OVCAR3 (cell line): ENCODE measurements around the gene SPATA18.

GRCh38 chr4:47843595-47844277 lies 5.9 kb upstream of the CORIN start:
- RRBS = no CpG with 5 or more reads among the region's 6 CpGs

DNA sequence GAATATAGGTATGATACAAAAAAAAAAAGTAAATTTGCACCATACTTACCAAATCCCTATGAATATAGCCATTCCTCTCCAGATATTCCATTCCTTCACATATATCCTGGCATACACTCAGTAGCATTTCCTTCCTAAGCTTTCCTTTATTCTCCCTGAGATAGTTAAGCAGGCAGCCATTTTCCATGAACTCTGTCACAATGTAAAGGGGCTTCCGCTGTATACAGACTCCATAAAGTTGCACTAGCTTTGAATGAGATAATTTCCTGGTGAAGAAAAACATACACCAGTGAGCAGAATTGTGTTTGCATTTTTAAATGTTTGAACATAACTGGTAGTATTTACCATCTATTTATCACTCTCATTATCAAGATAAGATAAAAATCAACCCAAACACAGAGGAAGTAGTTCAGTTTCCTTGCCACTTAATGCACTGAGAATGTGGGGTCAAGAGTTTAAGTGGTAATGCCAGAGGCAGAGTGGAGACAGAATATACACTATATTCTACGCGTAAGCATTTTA lies 54.1 kb downstream of the TXK start:
- RRBS = no CpG with 5 or more reads among the region's 3 CpGs

DNA sequence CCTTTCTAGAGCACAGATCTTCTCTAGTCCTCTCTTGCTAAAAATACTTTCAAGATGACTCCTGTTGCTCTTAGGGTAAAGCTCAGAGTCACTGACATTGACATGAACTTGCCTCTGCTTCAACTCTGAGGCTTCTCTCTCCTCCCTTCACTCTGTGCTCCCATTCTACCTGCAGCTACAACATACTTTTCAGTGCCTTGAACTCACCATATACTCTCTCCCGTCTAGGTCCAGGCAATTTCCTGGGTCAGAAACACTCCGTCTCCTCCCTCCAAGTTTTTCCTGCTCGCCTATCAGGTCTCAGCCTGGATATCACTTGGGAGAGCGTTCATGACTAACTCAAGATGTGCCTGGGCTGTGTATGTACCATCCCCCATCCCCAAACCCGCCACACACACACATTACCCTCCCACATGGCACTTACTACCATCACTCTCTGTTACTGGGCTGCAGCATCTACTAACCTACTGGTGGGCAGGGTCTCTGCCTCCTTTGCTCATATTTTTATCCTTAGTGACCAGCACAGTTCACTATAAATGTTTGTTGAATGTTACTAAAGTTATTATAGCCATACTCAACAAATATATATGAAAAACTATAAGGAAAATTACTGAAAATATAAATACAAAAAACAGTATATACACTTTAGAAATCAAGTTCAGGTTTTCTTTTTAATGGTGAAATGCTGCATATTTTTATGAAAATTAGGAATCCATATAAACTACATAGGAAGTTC lies 16.2 kb upstream of the TXK start:
- RRBS = no CpG with 5 or more reads among the region's 5 CpGs

DNA sequence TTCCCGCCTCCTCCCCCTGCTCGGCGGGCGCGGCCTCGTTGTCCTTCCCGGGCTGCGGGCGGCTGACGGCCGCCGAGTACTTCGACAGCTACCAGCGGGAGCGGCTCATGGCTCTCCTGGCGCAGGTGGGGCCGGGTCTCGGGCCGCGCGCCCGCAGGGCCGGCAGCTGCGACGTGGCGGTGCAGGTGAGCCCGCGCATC lies 282 bp downstream of the ZAR1 start:
- RRBS = 11% methylated on average over 21 of the region's 28 CpGs

DNA sequence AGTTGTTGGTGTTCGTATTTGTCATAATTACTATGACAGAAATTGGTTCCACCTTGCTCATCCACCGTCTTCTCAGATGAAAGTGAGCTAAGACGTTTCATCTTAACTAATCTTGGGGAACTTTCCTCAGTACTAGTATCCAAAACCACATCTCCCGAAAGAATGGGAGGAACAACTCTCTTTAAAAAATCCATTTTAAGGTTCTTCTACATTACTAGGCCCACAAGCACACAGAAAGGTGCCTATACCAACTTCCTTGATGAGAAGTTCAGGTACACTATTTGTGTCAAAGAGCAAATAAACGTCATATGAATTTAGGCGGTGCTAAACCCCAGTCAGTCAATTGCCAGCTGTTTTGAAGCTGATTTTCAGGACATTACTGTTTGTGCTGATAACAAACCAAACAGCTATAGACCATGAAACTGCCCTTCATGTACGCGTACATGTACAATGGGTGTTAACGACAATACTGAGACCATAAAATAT lies 99.1 kb downstream of the FRYL start:
- RRBS = no CpG with 5 or more reads among the region's 9 CpGs

DNA sequence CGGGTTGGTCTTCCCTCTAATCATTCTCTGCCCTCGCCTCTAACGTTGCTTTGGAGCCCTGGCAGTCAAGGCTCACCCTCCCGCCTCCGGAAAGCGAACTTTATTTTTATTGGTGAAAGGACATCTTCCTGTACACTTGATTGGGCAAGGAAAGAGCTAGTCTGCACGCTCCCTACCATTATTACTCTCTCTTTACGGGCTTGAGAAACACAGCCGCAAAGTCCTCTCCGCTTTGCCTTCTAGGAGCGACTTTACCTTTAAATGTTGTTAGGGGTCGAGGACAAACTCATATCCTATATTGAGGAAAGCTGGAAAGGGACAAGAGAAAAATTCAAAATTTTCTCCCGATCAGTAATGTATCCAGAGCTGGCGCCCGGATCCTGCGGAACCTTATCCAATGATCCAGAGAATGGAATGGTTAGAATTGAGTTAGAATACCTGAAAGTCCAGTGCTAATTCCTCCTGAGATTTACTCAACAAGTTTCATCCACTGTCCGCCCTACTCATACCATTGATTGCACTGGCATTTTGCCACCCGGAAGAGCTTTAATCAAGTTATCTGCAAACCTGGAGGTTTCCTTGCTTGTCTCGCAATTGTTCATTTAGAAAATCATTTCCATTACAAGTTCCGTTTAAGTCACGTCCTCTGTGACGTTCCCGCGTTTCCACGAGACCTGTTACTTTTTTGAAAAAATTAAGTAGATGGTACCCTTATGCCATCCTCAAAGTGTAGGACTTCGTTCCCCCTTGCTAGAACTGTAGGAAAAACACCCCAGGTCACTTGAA lies 554 bp upstream of the FRYL start:
- RRBS = 12% methylated on average over 4 of the region's 26 CpGs

DNA sequence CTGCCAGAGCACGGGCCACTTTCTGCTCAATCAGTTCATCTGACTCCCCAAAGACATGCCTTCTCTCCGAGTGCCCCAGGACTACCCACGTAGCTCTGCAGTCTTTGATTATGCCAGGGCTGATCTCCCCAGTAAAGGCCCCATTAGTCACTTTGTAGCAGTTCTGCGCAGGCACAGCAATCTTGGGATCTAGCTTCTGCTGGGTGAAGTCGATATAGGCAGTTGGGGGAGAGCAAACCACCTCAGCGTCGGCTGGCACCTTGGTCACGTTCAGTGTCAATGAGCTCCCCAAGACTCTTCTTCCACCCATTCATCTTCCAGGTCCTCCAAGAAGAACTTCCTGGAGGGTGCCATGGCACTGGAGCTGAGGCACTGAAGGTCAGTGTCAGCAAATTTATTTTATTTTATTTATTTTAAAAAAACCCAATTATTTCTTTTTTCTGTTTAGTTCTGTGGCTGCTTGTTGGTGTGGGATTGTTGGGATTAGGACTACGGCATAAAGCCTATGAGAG lies 30.8 kb downstream of the CWH43 start:
- RRBS = no CpG with 5 or more reads among the region's 9 CpGs

GRCh38 chr4:51842108-51842390 lies 904 bp upstream of the DCUN1D4 start:
- RRBS = no CpG with 5 or more reads among the region's 14 CpGs

DNA sequence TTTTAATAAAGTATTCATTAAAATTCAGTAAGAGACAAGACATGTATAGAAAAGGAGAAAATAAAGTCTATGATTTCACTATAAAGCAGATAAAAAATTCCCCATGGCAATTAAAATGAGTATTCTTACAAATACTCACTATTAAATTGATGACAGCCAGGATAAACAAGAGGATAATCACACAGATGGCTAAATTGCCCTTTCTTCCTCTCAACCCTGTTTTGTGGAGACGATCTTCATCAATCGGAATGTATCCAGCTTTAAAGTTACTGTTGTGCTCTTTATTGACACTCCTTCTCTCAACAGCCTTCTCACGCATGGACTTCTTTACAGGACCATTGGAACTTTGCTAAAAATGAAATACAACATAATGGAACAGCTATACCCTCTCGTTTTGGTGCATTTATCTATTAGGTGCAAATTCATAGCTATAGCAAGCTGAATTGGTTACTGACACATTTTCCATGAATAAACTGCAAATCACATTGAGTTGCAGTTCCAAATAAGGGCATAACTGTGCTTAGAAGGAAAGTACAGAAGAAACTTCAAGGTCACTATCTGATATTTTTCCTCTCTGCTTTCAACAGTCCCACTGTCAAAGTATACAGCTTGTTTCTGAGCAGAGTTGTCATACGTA lies 4.7 kb downstream of the SGCB start:
- RRBS = no CpG with 5 or more reads among the region's 5 CpGs

DNA sequence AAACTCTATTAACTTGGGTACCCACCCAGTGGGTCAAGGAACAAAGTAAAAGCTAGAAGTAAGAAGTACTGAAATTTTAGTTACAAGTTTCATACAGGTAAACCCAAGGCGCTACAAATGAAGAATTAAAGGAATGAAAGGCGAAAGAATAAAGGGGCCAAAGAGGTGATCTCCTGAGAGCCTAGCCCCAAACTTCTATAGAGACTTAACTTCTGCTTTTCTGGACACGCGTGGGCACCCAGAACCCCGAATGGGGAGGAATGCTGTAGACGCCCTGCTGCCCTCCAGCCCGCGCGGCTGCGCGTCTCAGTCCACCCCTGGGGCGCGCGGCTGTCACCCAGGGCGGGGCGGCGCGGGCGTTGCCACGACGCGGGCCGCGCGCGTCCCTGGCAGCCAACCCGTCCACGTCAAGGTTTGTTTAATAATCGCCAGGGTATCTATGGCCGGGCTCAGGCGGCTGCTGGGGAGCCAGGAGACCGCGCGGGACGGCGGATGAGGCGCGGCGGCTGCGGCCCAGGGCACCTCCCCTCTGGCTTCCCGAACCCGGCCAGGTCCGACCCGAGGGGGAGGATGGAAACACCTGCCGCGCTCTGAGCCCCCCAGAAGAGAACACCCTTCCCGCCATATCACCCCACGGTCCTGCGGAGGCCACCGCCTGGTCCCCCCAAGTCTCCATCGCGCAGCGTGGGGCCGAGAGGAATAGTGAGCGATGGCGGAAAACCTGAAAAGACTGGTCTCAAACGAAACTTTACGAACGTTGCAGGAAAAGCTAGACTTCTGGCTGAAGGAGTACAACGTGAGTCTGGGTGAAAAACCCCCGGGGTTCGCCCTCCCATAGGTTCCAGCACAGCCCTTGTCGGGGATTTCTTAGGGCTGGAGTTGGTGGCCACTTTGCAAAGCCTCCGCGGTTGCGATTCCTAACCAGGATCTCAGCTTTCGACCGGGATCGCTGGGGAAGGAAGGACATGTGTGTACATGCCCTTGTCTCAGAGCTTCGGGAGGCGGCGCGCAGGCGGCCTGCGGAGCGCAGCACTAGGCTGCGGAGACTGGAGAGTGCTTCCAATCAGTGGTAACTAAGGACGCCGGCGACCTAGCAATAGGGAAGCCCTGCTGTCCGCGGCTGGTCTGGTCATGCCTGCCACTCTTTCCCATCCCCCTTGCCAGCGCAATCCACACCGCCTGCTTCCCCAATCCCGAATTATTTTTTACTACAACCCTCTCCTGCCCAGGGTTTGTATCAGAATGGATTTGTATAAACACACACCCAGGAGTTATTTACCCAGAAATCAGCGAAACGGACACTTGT lies at the start of gene SPATA18:
Gene SPATA18, plus strand, starts transcription at position 309 of the 1,306 bp plus-strand sequence.
- RRBS = 7% methylated on average over 10 of the region's 87 CpGs

- RRBS = no CpG with 5 or more reads among the region's 5 CpGs
Measured at GRCh38 chr4:52585934-52586724, 73.0 kb downstream of the USP46 start.

DNA sequence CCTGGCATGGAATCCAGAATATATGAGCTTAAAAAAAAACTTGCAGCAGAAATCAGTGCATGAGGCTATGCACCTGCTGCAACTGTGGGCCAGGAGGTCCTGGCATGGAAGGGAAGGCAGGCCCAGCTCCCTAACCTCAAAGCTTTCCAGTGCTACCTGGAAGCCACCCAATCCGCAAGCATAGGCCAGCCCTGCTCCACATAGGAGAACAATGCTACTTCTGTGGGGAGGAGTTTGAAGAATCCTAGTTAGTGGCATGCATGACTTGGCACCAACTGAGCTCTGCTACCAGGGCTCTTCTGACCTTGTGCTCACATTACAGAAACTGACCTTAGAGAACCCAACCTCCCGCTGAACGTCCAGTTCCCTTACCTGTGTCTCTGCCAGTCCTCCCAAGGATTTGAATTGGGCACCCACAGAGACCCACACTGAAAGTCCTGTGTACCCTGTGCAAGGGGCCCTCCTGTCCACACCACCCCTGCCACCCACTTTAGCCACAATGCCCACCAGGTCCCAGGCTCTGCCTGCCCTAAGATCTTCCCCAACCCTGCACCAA lies 58.8 kb downstream of the USP46 start:
- RRBS = no CpG with 5 or more reads among the region's 3 CpGs

DNA sequence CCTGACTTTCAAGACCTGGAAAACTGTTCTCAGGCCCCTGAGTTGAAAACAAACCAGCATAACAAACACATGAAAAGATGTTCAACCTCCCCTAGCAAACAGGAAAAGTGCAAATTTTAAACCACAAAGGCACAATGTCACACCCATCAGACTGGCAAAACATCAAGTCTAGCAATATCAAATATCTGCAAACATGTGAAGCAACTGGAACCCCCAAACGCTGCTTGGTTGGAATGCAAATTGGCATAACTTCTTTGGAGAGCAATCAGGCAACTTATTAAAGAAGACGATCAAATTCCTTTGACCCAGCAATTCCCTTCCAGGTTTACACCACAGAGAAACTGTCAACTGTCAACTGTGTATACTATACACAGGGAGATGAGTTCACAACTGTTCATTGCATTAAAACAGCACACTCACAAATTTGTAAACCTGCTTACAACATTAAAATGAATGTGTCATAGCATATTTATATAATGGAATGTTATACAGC lies 7.0 kb downstream of the USP46 start:
- RRBS = no CpG with 5 or more reads among the region's 2 CpGs

DNA sequence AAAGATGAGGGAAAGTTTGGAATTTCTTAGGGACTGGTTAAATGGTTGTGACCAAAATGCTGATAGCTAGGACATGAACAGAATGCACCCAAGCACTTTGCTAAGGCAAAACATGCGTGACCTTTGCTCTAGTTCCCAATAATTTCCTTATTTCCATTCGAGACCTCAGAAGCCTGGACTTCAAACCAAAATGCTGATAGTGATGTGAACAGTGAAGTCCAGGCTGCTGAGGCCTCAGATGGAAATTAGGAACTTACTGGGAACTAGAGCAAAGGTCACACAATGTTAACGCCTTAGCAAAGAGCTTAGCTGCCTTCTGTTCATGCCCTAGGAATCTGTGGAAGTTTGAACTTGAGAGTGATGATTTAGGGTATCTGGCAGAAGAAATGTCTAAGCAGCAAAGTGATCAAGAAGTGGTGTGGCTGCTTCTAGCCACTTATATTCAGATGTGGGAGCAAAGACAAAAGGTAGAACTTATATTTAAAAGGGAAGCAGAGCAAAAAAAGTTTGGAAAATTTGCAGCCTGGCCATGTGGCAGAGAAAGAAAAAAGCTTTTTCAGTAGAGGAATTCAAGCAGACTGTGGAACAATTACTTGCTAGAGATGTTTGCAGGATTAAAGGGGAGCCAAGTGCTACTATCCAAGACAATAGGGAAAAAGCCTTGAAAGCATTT lies 3.3 kb upstream of the USP46 start:
- RRBS = no CpG with 5 or more reads among the region's 3 CpGs

GRCh38 chr4:52822532-52822876 lies 39.6 kb upstream of the RASL11B start:
- RRBS = no CpG with 5 or more reads among the region's 2 CpGs

GRCh38 chr4:53496027-53496447 lies 95.2 kb downstream of the LNX1 start:
- RRBS = no CpG with 5 or more reads among the region's 17 CpGs

DNA sequence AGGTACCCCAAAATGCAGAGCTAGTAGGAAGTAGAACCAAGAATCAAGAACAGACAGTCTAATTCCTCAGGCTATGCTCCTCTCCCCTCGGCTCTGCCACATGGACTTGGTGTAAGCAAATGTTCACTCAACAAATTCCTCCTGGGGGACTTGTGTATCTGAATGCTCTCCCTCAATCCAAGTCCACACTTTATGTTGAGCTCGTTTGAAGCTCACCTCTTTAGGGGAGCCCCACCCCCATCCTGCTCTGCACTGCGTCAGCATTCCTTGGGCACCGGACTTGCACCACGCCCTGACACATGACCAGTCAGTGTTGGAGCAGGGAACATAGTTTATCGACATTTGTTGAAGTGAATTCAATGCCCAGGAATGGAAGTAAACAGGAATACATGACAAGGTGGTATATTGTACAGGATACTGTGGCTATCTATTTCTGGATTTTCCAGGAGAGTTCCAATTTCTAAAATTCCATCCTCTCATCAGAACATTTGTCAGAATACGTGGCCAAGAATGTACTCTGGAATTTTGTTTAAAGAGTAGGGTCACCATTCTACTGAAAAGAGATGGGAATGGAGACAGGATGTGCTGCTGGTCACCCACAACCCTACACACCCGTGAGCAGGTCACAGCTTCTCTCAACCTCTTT lies 59.9 kb upstream of the LNX1 start:
- RRBS = no CpG with 5 or more reads among the region's 8 CpGs

GRCh38 chr4:54051518-54052288 lies 12.7 kb downstream of the CHIC2 start:
- RRBS = no CpG with 5 or more reads among the region's 3 CpGs